ENCODE measurements around the gene KCNJ3.

DNA sequence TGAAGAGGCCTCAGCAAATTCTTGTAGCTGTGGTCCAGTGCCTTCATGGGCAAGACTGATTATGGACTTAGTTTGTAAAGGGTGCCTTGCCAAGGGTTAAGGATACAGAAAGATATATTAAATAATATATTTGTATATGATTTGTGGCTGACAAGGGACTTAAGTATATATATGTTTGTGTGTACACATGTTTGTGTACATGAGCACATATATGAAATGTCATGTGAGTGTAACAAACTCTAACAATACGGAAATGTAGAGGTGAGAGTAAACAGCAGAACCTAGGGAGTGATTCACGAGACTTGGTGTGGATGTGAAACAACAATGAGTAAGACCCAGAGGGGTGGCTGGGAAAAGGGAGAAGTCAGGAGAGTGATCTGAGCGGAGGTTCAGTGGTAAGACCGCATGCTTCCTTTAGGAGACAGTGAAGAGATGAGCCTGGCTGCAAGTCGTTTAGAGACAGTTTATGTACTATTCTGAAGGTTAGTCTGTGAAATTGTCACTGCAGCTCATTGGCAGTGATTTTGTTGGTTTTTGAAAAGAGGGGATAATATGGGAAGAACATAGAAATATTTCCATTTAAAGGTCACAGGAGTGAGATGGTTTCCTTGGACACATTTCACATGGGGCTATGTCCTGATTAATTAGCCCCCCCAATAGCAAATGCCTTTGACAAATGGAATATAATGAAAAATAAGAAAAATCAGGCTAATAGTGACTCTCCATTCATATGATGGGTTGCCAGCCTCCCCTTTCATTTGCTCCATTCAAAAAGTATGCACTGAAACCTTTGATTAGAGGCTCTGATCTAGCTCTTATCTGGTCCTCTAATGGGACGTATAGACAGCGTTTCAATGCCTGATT, 150.5 kb downstream of the PRPF40A start:
- RRBS, 2 experiments: no CpG with 5 or more reads among the region's 7 CpGs

DNA sequence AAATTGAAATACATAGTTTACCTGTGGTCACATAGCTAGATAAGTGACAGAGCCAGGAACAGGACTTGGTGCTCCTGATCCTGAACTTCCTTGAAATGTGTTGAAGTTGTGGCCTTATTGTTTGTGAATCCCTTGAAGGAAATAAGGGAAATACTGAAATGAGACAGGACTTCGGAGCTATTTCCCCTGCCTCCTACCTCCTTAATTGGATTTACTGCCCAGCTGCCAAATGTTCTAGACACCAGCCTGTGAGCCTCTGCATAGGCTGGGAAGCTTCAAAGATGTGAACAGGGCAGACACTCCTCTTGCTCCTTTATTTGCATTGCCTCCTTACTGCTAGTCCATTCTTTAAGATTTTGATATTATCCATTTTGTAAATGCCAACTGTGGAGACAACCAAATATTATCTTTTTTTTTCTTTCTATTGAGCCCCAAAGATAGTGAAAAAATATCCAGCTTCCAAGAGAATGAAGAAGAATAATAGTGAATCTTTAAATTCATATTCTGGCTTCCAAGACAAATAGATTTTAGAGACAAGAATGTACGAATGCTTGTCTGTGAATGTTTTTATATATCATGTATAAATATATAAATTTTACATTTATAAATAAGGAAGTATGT, 135.1 kb downstream of the PRPF40A start:
- RRBS, 2 experiments: no CpG with 5 or more reads among the region's 2 CpGs

DNA sequence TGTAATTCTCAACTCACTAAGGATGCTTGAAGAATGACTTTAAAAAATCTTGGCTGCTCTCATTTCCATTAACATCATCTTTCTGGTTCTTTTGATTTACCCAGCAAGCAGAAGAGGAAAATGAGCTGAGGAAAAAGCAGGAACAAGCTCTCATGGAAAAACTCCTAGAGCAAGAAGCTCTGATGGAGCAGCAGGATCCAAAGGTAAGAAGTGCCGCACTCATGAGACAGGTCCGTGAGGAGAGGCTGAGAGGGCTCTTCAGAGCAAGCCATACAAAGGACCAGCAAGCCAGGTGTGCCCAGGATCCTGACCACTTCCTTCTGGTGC, 77.4 kb downstream of the PRPF40A start:
- RRBS, 2 experiments: no CpG with 5 or more reads among the region's 2 CpGs

- RRBS, 2 experiments: no CpG with 5 or more reads among the region's 12 CpGs
These were observed 69.6 kb downstream of the PRPF40A start for GRCh38 chr2:152647398-152648348.

DNA sequence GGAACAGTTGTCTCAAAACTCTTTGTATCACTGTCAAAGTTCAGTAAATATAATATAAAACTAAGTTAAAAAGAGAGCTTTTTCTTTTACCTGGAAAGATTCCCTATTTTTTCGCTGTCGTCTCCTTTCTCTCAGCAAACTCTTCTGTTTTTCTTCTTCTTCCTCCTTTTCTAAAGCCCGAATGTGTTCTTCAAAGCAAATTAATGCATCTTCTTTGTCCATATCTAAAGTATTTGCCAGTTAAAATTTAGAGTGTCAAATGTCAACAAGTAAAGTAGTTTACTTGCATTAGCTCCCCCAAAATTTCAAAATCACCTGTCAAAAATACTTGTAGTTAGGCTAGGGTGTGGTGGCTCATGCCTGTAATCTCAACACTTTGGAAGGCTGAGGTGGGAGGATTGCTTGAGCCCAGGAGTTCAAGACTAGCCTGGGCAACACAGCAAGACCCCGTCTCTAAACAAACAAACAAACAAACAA, 48.2 kb downstream of the PRPF40A start:
- RRBS, 2 experiments: no CpG with 5 or more reads among the region's 4 CpGs

DNA sequence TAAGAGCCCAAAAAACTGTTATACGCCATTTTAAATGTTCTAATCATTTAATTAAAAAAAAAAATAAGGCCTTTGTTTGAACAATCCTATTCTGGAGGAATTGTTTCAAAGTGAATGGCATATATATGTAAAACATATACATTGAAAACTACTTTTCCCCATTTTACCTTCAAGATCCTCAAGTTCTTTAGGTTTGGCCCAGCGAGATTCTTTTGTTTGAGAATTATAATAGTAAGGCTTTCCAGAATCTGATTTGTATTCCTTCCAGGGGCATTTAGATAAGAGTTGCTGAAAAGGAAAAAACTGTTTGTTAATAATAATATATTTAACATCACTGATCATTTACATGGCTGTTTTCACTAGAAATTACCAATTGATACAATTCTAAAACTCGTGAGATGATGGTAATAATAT, 38.1 kb downstream of the PRPF40A start:
- RRBS, 2 experiments: no CpG with 5 or more reads among the region's 3 CpGs

- RRBS, 2 experiments: no CpG with 5 or more reads among the region's 2 CpGs
These were observed 36.2 kb downstream of the PRPF40A start for GRCh38 chr2:152681129-152681414.

DNA sequence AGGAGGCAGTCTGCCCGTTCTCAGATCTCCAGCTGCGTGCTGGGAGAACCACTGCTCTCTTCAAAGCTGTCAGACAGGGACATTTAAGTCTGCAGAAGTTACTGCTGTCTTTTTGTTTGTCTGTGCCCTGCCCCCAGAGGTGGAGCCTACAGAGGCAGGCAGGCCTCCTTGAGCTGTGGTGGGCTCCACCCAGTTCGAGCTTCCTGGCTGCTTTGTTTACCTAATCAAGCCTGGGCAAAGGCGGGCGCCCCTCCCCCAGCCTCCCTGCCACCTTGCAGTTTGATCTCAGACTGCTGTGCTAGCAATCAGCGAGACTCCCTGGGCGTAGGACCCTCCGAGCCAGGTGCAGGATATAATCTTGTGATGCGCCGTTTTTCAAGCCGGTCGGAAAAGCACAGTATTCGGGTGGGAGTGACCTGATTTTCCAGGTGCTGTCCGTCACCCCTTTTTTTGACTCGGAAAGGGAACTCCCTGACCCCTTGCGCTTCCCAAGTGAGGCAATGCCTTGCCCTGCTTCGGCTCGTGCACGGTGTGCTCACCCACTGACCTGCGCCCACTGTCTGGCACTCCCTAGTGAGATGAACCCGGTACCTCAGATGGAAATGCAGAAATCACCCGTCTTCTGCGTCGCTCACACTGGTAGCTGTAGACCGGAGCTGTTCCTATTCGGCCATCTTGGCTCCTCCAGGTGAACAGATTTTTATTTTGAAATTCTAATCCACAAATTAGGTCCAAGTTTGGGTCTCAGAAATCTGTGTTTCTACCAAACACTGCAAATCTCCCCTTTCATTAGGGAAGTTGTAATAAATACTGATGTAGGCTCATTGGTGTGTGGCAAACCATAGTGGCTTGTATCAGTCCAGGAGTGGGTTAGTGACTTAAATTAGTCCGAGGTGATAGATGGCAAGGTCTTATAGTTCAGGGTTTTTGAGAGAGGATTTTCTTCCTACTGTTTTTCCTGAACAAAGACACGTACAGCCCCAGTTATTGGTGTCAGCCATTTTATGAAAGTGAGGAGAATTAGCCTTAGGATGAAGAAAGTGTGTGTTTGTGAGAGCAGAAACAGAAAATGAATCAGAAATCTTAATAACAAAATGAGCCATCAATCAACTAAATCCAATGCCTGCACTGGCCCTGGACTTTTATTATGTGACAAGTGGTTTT, 74.9 kb downstream of the RPRM start:
- RRBS, 2 experiments: no CpG with 5 or more reads among the region's 28 CpGs

GRCh38 chr2:153592710-153593256, 114.2 kb upstream of the RPRM start:
- RRBS, 2 experiments: 78 to 81% methylated on average over 2 of the region's 9 CpGs

DNA sequence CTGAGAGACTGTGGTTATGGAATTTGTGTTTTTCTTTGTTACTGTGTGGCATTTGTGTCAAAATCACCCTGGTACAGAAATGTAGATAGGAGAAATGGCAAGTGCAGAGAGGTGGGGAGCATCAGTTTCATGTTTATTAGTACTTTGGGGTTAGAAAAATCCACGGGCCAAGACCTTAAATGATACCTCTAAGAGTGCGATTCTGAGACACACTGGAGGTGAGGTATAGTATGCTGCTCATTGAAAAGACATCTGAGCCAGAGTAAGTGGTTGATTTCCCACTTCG, 315.7 kb upstream of the KCNJ3 start:
- RRBS, 2 experiments: no CpG with 5 or more reads among the region's 3 CpGs

DNA sequence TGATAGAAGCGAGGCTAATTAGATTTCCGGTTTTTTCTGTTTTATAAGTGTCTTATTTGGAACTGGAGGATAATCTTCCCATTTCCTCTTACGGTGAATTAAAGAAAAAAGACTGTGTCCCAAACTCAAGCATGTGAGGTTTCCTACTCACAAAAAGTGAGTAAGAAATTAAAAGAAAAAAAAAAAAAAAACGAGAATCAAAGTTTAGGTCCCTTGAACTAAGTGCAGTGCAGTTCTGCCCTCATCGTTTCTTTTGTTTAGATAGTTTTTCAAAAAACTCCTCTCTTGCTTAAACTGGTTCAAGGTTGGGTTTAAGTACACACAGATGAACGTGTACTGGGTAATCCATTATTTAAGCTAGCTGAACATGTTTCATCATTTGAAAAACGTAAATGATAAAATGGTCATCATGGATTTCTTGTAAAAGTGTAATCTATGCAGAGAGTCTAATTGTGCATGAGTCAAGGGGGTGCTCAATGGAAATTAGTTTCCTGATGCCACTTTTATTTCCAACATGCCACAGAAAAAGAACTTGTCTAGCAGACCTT, 235.8 kb upstream of the KCNJ3 start:
- RRBS, 2 experiments: no CpG with 5 or more reads among the region's 7 CpGs

- RRBS, 2 experiments: no CpG with 5 or more reads among the region's 36 CpGs
These were observed at the start of gene KCNJ3 for GRCh38 chr2:154698632-154699130. TSS of gene KCNJ3 (plus strand) at chr2:154698695.

GRCh38 chr2:155231064-155231508, 532.6 kb downstream of the KCNJ3 start:
- RRBS, 2 experiments: no CpG with 5 or more reads among the region's 21 CpGs

- RRBS, 2 experiments: no CpG with 5 or more reads among the region's 2 CpGs
These were observed 158.9 kb downstream of the NR4A2 start for GRCh38 chr2:156173717-156174023.

DNA sequence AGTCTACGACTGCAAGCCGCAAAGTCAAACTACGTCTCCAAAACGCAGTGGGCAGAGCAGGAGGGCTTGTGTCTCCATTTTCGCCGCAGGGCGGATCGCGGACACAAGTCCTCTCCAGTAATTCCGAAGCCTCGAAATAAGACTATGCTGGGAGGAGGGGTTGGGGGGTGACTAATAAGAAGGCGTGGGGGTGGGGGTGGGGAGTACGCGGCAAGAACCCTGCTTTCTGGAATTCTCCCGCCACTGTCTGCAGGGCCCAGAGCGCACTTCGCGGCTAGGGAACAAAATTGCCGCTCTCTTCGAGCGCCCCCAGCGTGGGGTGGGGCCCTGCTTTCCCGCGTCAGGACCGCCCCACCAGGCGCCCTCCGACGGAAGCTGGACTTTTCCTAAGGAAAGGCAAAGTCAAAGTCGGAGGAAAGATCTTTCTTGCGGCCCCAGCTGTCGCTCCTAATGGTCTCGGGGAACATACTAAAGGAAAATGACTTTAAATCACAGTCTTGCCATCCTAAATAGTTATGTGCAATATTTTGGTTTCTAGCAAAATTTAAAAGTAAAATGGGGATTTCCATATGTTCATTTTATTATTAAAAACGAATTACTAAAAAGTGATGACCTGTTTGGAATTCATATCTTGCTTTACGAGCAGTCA, 11.9 kb downstream of the NR4A2 start:
- RRBS, 2 experiments: no CpG with 5 or more reads among the region's 34 CpGs

DNA sequence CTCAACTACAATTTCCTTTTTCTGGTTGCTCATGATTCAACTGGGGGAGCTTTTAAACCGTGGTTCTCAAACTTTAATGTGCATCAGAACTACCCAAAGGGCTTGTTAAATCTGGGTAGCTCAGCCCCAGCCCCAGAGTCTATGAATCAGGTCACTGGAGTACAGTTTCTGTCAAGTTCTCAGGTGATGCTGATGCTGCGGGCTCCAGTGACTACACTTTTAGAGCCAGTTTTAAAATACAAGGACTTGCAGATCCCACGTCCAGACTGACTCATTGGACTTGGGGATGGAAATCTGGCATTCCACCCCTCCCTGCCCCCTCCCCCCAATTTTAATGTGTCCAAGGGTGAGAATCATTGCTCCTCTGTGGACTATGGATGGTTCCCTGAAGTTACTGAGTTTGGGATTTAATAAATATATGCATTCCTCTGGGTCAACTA, 1.5 kb upstream of the GPD2 start:
- RRBS, 2 experiments: no CpG with 5 or more reads among the region's 3 CpGs

DNA sequence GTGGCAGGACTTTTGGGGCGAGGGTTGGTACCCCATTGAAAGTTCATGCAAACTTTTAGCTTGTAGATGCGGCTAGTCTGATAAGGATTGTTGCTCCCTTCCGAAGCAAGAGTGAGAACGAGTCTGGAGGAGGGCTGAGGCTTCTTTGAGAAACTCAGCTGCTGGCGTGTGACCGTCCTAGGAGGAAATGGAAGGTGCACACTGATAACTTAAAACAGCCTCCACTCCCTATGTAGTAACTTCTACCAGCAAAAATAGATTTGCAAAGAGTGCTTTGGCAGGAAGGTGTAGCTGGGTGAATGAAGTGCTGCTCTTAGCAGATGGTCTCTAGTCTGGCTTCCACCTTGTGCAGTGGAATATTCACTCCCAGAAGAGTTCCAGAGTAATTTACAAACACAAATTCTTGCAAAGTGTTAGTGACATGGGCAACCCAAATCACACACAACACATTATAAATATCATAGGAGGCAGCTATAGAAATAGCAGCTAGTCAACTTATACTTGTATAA, 611 bp downstream of the GPD2 start:
- RRBS, 2 experiments: no CpG with 5 or more reads among the region's 6 CpGs

GRCh38 chr2:156544935-156545597, 108.9 kb downstream of the GPD2 start:
- RRBS, 2 experiments: no CpG with 5 or more reads among the region's 2 CpGs

DNA sequence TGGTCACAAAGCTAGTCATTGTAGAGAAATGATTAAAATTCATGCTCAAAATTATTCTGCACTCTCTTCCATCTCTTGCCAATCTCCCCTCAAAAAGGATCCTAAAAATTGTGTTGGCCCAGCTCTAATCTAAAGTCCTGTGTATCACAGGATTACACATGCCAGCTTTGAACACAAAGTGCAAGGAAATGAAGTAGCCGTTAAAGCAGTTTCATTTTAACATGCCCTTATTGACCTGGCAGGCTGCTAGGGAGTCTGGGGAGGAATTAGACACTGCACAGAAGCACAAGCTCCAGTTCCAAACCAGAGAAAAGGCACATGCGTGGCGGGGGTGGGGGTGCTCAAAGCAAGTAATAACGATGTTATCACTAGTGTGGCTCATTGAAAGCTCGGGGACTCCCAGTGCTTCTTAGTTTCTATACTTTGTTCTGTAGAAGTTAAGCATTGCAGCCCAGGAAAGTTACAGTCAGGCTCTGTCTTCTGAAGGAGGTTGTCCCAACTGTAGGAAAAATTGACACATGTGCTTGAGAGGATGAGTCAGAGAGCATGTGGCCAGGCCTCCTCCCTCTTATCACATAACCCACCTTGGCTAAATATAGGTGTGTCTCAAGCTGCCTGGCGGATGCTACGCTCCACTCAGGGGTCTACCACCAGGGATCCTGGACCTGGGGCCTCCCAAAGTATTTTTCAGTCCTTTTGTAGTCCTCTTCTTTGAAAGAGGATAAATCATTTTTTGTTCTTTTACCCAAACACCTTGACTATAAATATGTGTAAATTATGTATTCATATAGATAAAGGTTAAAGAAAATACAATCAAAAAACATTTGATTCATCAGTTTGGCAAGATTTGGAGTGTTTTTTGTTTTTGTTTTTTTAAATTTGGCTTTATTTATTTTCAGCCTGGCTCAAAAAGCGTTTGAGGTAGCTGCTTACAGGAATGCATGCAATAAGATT, 3.7 kb downstream of the GALNT5 start:
- RRBS, 2 experiments: no CpG with 5 or more reads among the region's 8 CpGs

GRCh38 chr2:157439262-157439856, 4.5 kb downstream of the CYTIP start:
- RRBS, 2 experiments: no CpG with 5 or more reads among the region's 9 CpGs